Transverse colon (tissue), 4 donors: ENCODE measurements around the genes HECW1 and SPDYE1.

DNA sequence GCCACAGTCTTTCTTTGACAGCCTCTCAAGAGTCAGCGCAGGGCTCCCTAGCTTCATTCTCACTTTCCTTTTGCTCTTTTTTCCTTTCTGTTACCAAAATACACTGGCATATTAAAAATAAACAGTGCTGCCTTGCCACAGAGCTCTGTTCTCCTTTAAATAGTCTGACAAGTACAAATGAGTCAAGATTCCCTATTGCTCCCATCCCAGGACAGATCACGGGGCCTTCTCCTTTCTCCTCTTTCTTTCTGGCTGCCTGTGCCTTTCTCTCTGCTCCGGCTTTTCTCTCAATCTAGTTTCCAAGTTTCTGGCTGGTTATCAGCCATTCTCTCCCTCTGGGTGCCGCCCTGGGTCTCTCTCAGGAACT is 132.4 kb upstream of the INHBA start:
- PRO-cap, result no peak
- RAMPAGE, long total RNA, 4 experiments, result no peak in any of the 4 experiments

DNA sequence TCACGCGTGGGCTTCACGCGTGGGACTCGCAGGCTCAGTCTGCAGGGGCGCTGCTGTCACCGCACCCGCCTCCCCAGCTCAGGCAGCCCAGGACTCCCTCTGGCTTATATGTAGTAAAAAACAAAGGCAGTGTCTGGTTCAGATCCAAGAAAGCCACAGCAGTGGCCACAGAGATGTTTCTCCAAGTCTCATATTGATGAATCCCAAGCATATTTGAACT is 239.8 kb upstream of the INHBA start:
- PRO-cap, result no peak
- RAMPAGE, long total RNA, 4 experiments, result no peak in any of the 4 experiments

GRCh38 chr7:41971684-41972088 is 265.3 kb downstream of the GLI3 start:
- PRO-cap, result unidirectional peak, minus-strand start at chr7:41971857
- RAMPAGE, long total RNA, 4 experiments, result no peak in any of the 4 experiments

DNA sequence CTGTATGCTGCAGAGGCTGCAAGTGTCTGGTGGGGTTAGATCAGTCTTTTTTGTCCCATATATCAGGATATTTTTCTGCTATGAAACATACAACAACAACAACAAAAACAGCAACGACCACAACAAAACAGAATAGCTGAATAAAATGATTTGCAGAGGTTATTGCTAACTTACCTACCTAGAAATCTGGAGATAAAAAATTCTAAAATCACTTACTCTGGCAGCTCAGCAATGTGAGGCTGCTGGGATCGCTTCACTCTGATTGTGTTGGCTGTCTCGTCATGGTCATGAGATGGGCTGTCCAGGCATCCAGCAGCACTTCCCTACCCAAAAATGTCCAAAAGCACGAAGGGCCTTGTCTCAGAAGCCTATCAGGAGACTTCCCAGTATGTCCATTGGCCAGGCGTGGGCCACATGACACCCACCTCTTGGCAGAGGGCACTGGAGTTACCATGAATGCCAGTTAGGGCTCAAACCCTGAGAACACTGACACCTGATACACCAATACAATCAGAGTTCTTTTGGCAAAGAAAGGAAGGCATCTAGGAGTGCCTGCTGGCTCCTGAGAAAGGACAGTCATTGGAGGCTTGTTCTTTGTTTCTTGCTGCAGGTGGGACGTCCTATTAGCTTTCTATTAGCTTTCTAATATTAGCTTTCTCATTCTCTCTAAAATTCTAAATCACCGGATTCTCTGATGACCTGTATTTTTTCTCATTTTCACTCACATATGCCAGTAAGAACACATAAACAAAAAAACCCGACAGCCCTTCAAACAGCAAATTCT is 27.0 kb upstream of the GLI3 start:
- PRO-cap, result no peak
- RAMPAGE, long total RNA, 4 experiments, result no peak in any of the 4 experiments

- PRO-cap, result no peak
- RAMPAGE, long total RNA, 4 experiments, result no peak in any of the 4 experiments
Measured at GRCh38 chr7:42931780-42931982, 293 bp downstream of the PSMA2 start.

- PRO-cap, result no peak
- RAMPAGE, long total RNA, 4 experiments, result no peak in any of the 4 experiments
Measured at GRCh38 chr7:42932771-42933210, 615 bp downstream of the MRPL32 start.

GRCh38 chr7:42945871-42946437 is 13.8 kb downstream of the MRPL32 start:
- PRO-cap, result no peak
- RAMPAGE, long total RNA, 4 experiments, result no peak in any of the 4 experiments

- PRO-cap, result no peak
- RAMPAGE, long total RNA, 4 experiments, result no peak in any of the 4 experiments
Measured at GRCh38 chr7:43112315-43112868, at the start of gene HECW1. TSS of gene HECW1 (plus strand) at chr7:43112647.

GRCh38 chr7:43113686-43114278 is 1.3 kb downstream of the HECW1 start:
- PRO-cap, result no peak
- RAMPAGE, long total RNA, 4 experiments, result no peak in any of the 4 experiments

GRCh38 chr7:43302078-43302960 is 189.9 kb downstream of the HECW1 start:
- PRO-cap, result unidirectional peak, plus-strand start at chr7:43302677
- RAMPAGE, long total RNA, 4 experiments, result no peak in any of the 4 experiments

GRCh38 chr7:43615763-43616645 is 33.1 kb downstream of the STK17A start:
- PRO-cap, result no peak
- RAMPAGE, long total RNA, 4 experiments, result no peak in any of the 4 experiments

DNA sequence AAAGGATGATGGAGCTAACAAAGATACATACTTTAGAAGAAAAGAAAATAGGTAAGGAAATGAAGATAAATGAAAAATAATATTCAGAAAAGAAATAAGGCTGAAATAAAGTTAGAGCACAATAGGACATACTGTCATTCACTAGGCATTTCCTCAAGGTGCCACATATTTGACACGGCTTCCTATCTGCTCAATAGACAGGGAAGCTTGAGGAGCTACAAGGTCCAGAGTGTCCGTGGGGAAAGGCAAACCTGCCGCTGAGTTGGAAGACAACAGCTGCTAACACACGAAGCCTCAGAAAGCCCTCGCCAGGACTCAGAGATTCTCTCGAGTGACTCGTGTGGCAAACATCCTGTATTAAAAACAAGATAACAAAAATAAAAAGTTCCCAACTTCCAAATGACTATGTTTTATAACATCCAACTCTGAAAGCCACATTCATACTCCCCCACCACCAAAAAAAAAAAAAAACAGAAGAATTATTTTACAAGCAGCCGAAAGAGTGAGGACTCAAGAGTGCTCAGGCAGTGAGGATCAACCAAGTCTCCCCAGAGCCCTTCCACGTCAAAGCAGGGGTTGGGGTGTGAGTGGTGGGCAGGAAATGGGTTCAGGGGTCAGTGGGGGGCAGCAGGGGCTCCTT is 67.6 kb downstream of the STK17A start:
- PRO-cap, result unidirectional peak, minus-strand start at position 329 of the sequence
- RAMPAGE, long total RNA, 4 experiments, result no peak in any of the 4 experiments

- PRO-cap, result no peak
- RAMPAGE, long total RNA, 4 experiments, result no peak in any of the 4 experiments
Measured at GRCh38 chr7:43997658-43998122, at the start of gene SPDYE1. TSS of gene SPDYE1 (plus strand) at chr7:43997897.

DNA sequence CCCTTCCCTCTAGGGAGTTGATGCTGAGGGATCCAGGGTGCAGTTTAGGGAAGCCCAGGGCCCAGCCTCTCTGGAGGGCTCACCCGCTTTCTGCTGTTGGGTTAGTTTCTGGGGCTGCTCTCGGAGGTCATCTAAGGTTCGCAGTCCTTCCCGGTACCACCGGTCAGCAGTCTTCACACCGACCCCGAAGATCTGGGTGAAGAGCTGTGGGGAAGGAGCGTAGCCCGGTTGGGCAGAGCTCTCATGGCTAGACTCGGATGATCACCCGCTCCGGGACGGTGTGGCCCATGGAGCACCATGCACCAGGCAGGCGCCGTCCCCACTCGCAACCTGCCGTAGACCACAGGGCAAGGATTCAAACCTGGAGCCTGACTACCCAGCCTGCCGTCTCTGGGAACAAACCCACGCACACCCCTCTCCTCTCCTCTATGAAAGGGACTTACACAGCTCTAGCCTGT is 5.9 kb downstream of the POLM start:
- PRO-cap, result no peak
- RAMPAGE, long total RNA, 4 experiments, result start-site peak on the minus strand in 2 of 4 experiments, centred at positions 310 to 314 of the sequence, 6 to 22 reads per replicate

- PRO-cap, result no peak
- RAMPAGE, long total RNA, 4 experiments, result no peak in any of the 4 experiments
Measured at GRCh38 chr7:44132213-44132483, 8.8 kb upstream of the POLD2 start.

- PRO-cap, result no peak
- RAMPAGE, long total RNA, 4 experiments, result no peak in any of the 4 experiments
Measured at GRCh38 chr7:44143838-44144433, 2.8 kb upstream of the MYL7 start.

- PRO-cap, result no peak
- RAMPAGE, long total RNA, 4 experiments, result no peak in any of the 4 experiments
Measured at GRCh38 chr7:44240923-44241456, 40.2 kb downstream of the YKT6 start.

GRCh38 chr7:44258918-44260055 is 58.5 kb downstream of the YKT6 start:
- PRO-cap, result no peak
- RAMPAGE, long total RNA, 4 experiments, result no peak in any of the 4 experiments

GRCh38 chr7:44519152-44519853 is 21.8 kb downstream of the NPC1L1 start:
- PRO-cap, result no peak
- RAMPAGE, long total RNA, 4 experiments, result no peak in any of the 4 experiments

GRCh38 chr7:44572758-44573206 is 926 bp downstream of the DDX56 start:
- PRO-cap, result no peak
- RAMPAGE, long total RNA, 4 experiments, result no peak in any of the 4 experiments